ENCODE results near the genes NAGLU and PSMC3IP.

DNA sequence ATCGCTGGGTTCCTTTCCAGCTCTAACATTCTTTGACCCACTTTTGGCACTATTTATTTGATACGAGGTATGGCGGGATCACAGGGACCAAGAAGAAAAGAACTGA, 1.1 kb downstream of the STAT5B start:
- RRBS, result no CpG with 5 or more reads among the region's 3 CpGs

DNA sequence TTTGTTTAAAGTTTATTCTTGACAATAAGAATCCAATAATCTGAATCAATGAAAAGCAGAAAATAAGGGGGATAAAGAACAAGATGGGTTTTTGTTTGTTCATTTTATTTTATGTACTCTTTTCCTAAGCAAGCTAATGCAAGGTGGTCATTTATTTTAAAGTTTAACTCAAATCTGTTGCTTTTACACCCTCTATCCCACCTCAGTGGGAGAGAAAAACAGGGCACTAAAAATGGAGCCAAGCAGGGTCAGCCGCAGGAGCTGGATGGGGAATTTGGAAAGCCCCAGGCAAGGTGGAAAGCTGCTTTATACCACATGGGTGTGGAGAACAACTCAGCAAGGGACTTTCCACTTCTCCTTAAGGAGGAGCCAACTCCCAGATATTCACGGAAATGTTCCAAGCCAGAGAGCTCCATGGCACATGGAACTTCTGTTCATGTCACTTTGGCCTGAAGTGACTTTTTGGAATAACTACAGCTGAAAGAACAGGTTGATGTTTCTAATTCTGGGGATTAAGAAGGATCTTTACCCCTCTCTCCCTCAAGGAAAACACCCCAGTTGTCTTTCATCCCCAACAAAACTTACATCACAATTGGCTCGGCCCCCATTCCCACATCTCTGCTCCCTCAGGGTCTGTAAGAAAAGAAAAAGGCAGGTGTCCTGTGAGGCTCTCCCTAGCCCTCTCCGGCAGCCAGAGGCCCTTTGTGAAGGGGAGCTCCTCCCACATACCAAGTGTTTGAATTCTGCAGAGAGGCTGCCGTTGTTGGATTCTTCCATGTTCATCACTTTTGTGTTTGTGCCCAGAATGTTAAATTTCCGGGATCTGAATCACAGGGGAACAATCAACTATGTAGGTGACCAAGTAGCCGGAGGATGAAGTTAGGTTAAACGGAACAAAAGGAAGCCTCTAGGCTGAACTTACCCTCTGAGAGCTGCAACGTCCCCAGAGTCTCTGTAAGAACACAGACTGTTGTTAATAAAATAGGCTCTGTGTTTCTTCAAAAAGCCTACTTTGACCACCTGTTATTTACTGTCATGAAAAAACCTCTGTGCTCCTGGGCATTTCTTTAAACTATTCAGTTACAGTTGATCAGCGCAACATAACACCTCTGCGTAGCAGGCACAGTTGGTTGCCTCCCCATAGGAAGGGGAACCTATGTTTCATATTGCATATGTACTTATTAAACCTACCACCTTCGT, 40.9 kb downstream of the STAT5A start:
- RRBS, result no CpG with 5 or more reads among the region's 12 CpGs

GRCh38 chr17:42362316-42363284, 25.6 kb downstream of the STAT3 start:
- RRBS, result no CpG with 5 or more reads among the region's 10 CpGs

DNA sequence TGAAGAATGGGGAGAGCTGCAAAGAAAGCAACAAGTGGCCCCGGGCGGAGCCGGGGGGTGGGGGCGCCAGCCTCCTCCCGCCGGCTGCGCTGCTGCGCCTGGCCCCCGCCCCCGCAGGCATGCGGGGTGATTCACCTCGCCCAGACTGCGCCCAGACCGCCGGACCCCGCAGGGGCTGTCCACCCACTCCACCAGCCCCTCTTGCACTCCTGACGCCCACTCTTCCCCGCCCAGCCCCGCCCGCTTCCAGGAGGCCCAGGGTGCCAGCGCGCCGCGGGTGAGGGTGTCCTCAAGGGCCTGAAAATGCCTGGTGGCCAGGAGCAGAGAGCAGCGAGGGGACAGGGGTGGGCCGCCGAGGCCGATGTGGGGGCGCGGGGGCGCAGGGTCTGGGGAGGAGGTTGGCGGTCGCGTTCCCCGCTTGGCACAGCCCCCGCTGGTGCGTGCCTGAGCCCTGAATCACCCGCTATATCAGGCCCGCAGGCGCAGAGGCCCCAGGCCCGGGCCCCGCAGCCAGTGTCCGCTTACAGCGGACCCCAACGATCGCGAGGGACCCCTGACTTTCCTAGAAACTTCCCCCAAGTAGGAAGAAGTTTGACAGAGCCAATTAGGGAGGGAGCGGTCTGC, 1.3 kb downstream of the CAVIN1 start:
- RRBS, result 4% methylated on average over 9 of the region's 48 CpGs

- RRBS, result no CpG with 5 or more reads among the region's 4 CpGs
Measured at GRCh38 chr17:42475680-42476105, 17.0 kb downstream of the ATP6V0A1 start.

- RRBS, result no CpG with 5 or more reads among the region's 19 CpGs
Measured at GRCh38 chr17:42517118-42518016, 18.7 kb upstream of the NAGLU start.

GRCh38 chr17:42520454-42521826, 15.1 kb upstream of the NAGLU start:
- RRBS, result no CpG with 5 or more reads among the region's 23 CpGs

DNA sequence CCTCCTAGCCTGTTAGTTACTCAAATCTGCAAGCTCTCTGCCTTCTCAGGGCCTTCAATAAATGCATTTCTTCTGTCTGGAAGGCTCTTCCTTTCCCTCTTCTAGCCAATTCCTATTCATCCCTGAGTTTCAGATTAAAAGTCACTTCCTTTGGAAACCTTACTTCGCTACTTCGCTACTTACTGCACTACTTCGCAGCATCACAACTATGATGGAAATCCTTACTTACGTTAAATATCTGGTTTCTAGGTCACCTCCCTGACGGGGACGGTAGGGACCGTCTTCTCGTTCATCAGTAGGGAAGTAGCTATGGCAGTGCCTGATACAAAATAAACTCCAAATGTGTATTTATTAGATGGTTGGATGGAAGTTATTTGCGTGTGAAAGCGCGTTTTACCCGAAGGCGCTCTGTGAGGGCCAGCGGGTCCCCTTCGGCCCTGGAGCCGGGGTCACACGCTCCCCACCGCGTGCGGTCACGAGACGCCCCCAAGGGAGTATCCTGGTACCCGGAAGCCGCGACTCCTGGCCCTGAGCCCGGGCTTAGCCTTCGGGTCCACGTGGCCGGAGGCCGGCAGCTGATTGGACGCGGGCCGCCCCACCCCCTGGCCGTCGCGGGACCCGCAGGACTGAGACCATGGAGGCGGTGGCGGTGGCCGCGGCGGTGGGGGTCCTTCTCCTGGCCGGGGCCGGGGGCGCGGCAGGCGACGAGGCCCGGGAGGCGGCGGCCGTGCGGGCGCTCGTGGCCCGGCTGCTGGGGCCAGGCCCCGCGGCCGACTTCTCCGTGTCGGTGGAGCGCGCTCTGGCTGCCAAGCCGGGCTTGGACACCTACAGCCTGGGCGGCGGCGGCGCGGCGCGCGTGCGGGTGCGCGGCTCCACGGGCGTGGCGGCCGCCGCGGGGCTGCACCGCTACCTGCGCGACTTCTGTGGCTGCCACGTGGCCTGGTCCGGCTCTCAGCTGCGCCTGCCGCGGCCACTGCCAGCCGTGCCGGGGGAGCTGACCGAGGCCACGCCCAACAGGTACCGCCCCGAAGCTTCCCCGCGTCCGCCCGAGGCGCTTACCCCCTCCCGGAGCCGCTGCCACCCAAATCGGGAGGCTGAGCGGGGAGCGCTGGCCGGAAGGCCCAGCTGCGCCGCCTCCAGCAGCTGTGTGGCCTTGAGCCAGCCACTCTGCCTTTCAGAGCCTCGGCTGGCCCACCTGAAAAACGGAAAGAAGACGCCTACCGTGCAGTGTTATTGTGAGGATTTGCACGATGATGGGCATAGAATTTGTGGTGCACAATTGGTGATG, at the start of gene NAGLU:
TSS of gene NAGLU (plus strand) at position 603 of the 1,288 bp plus-strand sequence.
- RRBS, result 2% methylated on average over 36 of the region's 113 CpGs

DNA sequence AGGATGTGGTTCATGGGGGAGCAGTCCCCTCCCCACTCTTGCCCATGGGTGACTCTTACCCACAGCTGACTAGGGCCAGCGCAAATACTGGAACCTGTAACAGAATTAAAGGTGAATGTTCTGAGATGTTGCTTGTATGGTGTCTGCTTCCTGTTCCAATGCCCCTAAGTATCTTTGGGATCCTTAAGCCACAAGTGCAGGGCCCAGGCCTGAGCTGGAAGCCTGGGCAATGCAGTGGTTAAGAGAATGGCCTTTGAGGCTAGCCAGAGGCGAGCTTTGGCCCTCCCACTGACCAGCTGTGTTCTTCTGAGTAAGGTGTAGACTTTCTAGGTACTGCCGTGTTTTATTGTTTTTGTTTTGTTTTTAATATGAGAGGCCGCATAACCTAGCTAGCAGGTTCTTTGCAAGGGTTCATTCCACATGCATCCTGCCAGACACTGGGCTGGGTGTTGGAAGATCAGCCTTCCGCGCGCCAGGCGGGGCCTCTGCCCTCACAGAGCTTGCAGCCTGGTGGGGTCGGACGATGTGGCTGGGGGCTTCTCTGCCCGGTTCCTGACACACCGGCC, 665 bp upstream of the MLX start:
- RRBS, result no CpG with 5 or more reads among the region's 12 CpGs

DNA sequence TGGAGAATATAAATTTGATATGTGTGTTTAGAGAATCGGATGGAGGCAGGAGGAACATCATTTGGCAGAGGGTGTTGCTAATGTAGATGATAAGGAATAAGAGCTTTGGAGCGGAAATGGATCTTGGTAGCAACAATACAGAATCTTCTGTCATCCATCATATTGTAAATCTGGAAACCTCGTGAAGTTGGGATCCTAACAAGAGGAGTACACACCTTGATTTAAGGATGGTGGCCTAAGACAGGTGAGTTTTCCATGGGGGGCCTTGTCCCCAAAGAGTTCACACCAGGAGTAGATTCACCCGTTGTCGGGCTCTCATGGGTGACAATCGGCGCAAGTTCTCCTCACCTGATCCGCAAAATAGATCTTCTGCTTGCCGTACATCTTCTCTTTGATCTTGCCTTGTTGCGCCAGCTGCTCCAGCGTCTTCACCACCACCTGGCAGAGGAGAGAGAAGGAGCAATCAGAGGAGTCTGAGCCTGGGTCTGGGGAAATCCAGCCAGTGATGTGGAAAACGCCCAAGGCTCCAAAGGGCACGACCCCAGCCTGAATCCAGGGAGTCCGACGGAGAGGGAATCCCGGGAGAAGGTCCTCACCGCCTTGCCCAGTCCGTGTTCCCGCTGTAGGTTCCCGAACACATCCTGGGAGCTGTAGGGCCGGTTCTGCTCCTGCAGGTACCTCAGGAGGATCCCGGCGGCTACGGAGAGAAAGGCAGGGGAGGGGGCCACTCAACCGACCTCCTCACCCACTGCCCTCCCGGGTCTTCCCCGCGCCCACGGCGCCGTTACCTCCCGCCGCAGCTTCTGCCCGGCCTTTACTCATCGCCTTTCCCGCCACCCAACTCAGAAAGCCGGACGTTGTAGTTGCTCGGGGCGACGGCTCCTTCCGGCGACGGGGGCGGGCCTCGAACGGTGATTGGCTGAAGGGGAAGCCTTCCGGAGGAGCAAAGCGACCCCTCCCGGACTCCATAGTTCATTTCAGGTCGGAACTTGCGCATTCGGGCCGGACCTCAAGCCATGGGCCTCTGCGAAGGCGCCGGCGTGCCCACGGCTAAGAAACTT, at the start of gene PSMC3IP:
TSS of gene PSMC3IP (minus strand) at position 865 of the 1,061 bp plus-strand sequence.
- RRBS, result 1% methylated on average over 30 of the region's 59 CpGs

DNA sequence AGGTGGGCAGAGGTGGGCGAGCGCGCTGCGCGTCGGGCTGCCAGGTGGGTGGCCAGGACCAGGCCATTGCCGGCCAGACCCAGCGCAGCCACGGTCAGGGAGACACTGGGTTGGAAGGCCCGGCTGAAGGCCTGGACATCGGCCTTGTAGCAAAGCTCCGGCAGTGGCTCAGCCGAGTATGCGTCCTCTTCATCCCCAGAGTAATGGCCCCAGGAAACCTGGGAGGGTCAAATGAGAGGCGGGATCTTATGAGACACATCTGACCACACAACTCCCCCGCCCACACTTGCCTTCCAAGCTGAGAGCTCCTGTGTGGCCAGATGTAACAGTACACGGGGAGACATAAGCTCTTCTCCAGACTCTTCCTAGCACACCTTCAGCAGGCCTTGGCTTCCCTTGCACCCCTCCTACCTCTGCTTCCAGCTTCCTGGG, 1.2 kb downstream of the CCR10 start:
- RRBS, result 74% methylated on average over 6 of the region's 17 CpGs

DNA sequence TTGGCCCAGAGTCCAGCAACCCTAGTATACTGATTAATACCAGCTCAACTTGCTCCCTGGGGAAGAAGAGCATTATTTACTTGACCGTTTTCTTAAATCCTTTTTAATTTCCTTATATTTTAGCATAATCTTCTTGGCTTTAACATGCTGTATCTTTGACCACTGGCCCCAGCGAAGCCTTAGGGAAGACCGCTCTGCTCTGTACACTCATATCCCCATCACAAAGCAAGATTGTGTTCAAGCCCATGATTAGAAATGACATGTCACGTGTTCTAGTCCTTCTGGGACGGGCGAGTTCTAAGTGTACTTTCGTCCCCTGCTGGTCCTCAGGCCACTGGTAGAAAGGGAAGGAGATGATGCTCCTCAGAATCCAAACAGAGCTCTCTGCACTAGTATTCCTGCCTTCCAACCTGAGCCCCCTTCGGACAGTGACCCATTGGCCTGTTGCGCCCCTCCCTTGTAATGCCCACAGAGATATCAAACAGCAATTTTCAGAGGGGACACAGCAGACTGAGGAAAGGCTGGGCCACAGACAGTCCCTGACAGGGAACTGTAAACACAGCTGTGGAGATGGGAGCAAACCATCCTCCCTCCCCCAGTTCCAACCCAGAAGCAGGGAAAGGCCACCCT, 4.3 kb upstream of the EZH1 start:
- RRBS, result no CpG with 5 or more reads among the region's 9 CpGs

- RRBS, result no CpG with 5 or more reads among the region's 9 CpGs
Measured at GRCh38 chr17:42891562-42892103, 9.0 kb upstream of the G6PC1 start.

- RRBS, result no CpG with 5 or more reads among the region's 2 CpGs
Measured at GRCh38 chr17:42895113-42895552, 5.5 kb upstream of the G6PC1 start.

GRCh38 chr17:43092867-43094067, 31.9 kb downstream of the BRCA1 start:
- RRBS, result no CpG with 5 or more reads among the region's 12 CpGs

GRCh38 chr17:43209656-43210024, 2.0 kb upstream of the TMEM106A start:
- RRBS, result no CpG with 5 or more reads among the region's 4 CpGs

- RRBS, result no CpG with 5 or more reads among the region's 16 CpGs
Measured at GRCh38 chr17:43359591-43360207, 39.1 kb upstream of the ARL4D start.

- RRBS, result no CpG with 5 or more reads among the region's 3 CpGs
Measured at GRCh38 chr17:43385069-43385520, 13.7 kb upstream of the ARL4D start.

DNA sequence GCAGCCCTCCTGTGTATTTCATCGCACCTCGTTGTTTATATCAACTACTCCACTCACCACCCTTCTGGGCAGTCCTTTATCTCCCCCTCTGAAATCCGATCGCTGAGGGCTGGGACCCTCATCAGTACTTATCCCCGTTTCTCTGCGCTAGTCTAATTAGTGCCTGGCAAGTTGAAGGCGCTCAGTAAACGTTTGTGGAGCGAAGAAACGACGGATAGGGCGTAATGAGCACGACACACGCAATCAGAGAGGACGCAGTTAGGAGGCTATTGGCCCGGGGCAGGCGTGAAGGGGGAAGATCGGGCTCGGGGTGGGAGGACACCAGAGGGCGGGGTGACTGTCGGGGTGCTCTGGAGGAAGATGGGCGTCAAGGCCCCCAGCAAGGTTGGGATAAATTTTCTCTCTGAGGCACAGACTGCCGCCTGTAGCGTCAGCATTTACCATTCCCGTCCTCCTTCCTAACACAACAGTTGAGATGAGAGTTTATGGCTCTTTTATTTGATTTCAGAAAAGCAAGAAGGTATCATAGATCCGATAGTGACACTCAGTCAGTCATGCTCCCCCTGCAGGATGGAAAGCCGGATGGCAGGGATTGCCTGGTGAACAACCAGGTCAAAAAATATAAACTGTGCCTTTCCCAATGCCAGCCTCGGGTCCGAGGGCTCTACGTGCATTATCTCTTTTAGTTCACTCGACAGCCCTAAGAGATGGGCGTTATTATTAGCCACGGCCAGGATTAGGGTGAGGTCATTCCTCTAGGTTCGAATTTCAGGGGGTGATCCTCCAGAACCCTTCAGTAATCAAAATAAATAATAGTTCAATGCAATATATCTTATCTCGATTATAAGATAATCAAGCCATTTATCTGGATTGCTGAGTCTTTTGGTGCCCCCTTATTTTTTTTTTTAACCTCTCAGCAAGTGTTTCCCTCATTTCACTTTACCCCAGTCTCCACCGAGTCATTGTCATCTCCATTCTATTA, 9.5 kb upstream of the ARL4D start:
- RRBS, result no CpG with 5 or more reads among the region's 36 CpGs

DNA sequence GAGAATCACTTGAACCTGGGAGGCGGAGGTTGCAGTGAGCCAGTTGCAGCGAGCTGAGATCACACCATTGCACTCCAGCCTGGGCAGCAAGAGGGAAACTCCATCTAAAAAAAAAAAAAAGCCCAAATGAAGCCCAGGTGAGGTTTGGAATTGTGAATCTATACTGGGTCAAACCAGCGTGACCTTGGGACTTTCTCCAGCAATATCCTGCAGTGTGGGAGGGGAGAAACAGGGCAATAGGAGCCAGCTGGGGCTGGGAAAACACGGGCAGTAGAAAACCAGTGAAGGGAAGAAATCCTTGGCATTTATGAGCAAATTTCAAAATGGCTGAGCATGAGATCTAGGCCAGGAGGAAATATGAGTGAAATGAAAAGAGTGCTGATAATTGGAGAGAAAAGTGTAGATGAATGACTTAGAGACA, 8.1 kb upstream of the DHX8 start:
- RRBS, result no CpG with 5 or more reads among the region's 4 CpGs

Measured in AG10803 (cell line).